ENCODE results near the gene DIP2A.

DNA sequence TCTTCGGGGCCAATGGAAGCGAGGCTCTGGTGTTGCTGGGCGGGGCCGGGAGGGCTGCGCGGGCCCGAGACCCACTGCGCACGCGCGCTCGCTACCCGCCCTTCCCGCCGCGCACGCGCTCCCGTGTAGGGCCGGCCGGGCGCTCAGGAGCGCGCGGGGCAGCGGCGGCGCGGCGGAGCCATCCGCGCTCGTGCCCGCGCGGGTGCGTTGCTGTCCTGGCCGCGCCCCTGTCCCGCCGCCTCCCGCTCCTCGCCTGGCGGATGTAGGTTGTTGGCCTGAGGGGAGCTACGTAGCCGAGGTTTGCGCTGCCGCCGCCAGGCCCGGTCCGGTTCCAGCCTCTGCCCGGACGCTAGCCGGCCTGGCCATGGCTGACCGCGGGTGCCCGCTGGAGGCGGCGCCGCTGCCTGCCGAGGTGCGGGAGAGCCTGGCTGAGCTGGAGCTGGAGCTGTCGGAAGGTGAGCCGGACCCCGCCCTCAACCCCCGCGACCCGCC is at the start of gene DIP2A:
TSS of gene DIP2A (plus strand) at position 124 of the 492 bp plus-strand sequence.
- PRO-cap = bidirectional peak, plus-strand start at position 128 of the sequence, minus-strand start outside the sequence
- RRBS = 1% methylated on average over 25 of the region's 68 CpGs

GRCh38 chr21:46546642-46547449 is 58.0 kb downstream of the S100B start:
- PRO-cap = no peak
- RRBS = no CpG with 5 or more reads among the region's 18 CpGs

GRCh38 chr21:46552160-46553031 is 52.5 kb downstream of the S100B start:
- PRO-cap = no peak
- RRBS = no CpG with 5 or more reads among the region's 6 CpGs

DNA sequence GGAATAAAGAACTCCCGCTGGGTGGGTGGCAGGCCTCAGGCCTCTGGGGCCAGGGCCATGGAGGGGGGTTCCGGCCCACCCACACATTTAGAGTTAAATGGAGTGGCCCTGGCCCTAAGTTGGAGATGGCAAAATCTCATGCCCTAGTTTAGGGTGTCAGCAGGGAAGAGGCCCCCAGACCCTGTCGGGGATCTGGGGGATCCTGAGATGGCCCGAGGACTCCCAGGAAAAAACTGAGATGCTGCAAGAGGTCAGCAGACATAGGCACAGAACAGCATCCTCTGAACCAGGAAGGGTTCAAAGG is 42.9 kb downstream of the S100B start:
- PRO-cap = no peak
- RRBS = no CpG with 5 or more reads among the region's 4 CpGs

GRCh38 chr21:46599152-46599558 is 5.7 kb downstream of the S100B start:
- PRO-cap = no peak
- RRBS = no CpG with 5 or more reads among the region's 7 CpGs